Airway epithelial cell (primary cell): ENCODE measurements around the genes GPR151, SPINK1 and SPINK5.

- RAMPAGE, long total RNA, result no peak
These were observed 71.1 kb downstream of the ARHGAP26 start for GRCh38 chr5:142841142-142841889.

GRCh38 chr5:142845053-142846033 lies 75.2 kb downstream of the ARHGAP26 start:
- RAMPAGE, long total RNA, result no peak

GRCh38 chr5:142864114-142865256 lies 94.3 kb downstream of the ARHGAP26 start:
- RAMPAGE, long total RNA, result no peak

- RAMPAGE, long total RNA, result no peak
These were observed 133.3 kb downstream of the ARHGAP26 start for GRCh38 chr5:142903375-142903882.

DNA sequence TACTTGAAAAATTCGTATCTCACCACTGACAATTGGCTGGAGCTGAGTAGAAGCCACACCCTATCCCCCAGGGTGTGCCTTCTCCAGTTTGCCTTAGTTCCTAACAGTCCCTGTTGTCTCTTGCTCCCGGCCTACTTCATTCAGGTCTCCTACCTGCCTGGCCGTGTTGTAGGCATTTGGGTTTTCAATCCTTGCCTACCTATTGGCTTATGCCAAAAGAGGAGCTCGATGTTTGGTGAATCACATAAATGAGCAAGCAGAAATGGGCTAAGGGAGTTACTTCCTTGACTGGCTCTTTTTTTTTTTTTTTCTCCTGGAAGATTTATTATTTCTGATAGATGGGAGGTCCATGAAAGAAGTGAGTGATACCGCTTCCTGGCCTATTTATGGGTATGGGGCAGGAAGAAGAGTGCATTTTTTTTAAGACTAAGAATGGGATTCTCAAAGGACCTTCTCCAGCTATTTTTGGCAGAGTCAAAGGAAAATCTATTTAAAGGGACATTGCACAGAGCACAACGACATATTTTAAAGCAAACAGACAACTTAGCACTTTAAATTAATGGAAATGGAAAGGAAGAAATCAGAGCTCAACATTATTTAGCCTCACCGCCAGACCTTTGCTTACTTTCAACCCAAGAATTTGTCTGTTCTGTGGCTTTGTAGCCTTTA lies 294.1 kb downstream of the ARHGAP26 start:
- RAMPAGE, long total RNA, result no peak

DNA sequence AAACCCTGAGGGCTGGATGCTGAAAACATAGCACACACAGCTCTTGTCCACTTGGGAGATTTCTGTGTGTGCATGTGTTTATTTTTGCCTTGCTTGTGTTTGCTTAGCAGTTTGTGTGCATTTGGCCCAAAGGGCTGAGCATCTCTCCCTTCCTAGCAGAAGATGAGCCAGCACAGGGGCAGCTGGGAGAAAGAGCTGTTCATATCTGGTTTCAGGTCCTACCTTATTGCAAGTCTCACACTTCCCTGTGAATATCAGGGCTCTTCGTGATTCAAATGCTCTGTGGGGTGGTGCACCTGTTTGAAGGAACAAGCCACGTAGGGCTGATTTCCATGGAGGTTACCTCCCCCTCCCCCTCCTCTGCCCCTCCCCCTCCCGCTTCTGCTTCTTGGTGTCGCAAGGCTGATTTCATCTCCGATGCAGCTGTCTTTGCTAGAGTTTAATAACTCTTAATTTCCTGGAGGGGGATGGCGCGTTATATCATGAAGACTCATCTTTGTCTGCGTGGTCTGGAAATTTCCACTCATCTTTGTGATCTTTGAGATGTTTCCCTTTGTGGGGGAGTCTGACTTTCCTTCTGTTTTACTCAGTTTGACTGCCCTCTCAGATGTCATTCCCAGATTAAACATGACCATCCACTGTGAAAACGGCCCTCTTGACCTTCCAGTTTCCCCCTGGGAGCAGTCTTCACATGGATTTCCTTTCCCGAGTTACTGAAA lies 296.7 kb downstream of the ARHGAP26 start:
- RAMPAGE, long total RNA, result no peak

DNA sequence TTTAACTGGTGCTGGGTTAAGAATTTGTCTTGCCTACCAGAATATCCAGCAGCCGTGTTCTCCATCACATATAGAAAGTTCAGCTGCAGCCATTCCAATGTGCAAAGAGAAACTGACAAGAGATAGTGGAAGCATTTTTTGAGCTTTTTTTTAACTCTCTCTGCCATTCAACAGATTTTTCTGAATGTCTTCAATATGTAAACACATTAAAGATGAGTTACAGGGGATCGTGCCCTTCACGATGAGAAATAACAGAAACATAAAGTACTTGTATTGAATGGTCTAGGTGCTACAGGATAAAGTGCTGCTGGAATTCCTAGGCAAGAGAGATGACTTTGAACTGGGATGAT lies 235.8 kb downstream of the NR3C1 start:
- RAMPAGE, long total RNA, result no peak

- RAMPAGE, long total RNA, result no peak
These were observed 14.4 kb downstream of the NR3C1 start for GRCh38 chr5:143388956-143389572.

DNA sequence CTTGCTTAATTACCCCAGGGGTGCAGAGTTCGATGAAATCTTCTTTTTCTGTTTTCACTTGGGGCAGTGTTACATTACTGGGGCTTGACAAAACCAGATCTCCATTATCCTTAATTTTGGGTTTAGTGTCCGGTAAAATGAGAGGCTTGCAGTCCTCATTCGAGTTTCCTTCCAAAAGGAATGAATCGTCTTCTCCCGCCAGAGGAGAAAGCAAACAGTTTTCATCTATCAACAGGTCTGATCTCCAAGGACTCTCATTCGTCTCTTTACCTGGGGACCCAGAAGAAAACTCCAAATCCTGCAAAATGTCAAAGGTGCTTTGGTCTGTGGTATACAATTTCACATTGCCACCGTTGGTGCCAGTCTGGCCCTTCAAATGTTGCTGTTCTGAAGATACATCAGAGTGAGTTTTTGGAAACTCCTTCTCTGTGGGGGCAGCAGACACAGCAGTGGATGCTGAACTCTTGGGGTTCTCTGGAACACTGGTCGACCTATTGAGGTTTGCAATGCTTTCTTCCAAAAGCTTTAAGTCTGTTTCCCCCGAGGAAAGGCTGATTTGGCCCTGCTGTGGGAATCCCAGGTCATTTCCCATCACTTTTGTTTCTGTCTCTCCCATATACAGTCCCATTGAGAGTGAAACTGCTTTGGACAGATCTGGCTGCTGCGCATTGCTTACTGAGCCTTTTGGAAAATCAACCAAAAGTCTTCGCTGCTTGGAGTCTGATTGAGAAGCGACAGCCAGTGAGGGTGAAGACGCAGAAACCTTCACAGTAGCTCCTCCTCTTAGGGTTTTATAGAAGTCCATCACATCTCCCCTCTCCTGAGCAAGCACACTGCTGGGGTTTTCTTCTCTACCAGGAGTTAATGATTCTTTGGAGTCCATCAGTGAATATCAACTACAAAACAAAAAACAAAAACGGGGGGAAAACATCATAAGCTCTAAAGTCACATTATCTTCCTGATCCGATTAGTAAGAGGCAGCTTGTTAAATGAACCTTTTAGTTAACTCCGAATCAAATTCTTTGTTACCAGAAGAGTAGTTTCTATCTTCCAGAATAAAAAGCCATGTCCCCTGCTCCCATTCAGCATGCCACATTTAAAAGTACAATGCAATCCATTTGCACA lies 3.2 kb downstream of the NR3C1 start:
- RAMPAGE, long total RNA, result no peak

DNA sequence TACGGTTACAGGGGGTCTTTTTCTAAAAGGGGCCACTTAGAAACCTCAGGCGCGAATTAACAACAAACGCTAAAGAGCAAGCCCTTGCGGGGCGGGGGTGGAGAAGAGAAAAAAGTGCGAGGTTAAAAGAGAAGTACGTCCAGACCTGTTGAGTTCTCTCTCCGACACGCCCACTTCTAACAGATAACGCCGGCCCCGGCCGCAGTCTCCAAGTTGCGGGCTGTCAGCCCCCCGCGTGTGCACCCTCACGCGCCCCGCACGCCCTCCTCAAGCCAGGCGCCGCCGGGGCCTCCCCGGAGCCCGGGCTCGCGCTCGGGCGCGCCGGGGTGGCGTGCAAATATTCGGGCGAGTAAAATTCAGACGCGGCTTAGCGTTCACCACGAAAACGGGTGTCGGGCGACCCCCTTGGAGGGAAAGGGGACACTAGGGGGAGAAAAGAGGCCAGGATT lies 1.0 kb downstream of the NR3C1 start:
- RAMPAGE, long total RNA, result no peak

DNA sequence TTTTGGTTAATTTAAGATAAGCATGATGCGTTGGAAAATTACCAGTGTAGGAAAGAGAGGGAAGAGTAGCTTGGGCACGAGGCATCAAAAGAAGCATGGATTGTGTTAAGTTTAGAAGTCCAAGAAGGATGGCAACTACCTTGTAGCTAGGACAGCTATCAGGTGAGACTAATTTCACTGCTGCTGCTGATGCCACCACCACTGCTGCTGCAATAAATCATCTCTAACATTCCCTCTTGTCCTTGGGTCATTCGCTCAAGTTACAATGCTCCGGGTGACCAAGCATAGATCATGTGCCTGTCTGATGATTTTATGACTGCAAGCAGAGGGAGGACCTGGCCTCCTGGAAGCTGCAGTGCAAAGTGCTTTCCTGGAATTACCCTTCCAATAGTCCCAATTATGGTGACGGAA lies 334.5 kb downstream of the PRELID2 start:
- RAMPAGE, long total RNA, result no peak

GRCh38 chr5:145834644-145834999 lies 520 bp downstream of the PRELID2 start:
- RAMPAGE, long total RNA, result no peak

DNA sequence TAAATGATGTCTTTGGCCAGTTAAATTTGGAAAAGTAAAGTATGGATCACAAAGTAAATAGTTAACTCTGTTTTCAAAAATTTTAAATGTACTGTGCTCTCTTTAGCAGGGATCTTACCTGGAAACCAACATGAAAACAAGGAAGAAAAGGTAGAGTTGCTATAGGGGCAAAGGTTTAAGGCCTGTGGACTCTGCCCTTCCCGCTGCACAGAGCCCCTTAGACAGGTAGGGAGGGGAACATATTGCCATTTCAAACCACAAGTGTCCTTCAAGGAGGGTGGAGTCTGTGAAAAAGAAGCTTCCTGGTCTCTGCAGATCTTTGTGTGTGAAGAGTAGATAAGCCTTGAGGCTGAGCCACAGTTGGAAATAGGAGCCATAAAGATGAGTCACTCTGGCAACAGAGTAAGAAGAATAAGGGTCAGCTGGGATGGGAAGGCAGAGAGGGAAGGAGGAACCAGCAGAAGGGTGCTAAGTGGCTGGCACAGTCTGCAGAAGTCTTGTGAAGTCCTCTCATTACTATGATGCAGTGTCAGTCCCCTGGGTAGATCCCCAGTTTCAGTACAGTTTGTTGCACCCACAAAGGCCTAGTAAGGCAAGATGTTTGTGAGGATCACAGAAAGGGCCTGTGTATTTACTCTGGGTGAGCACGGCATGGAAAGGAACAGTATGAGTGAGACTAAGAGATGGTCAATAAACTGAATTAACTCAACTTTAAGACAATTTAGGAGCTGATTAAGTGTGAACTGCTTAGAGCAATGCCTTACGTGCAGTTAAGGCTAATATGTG lies 18.1 kb downstream of the GRXCR2 start:
- RAMPAGE, long total RNA, result no peak

DNA sequence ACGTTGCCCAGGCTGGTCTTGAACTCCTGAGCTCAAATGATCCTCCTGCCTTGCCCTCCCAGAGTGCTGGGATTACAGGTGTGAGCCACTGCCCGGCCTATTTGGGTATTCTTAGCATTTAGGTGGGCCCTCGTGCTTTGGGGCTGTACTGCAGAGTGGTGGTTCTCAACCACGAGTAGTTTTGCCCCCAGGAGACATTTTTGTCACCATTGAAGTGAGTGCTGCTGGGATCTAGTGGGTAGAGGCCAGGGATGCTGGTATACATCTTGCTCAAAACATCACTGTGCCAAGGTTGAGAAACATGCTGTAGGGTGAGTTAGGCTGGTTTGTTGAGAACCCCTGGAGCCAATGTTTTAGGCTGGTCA lies 24.8 kb downstream of the GPR151 start:
- RAMPAGE, long total RNA, result no peak

- RAMPAGE, long total RNA, result no peak
These were observed at the start of gene GPR151 for GRCh38 chr5:146515912-146516449. Gene GPR151 (minus strand): TSS chr5:146516190.

DNA sequence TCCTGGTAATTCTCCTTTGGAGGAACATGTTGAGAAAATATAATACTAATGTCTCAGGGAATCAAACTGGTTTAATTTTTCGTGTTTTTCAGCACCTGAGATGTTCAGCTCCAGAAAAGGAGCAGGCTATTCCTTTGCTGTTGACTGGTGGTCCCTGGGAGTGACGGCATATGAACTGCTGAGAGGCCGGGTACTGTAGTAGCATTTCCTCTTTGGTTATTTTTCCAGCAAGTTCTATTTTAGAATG lies 126.5 kb downstream of the STK32A start:
- RAMPAGE, long total RNA, result no peak

DNA sequence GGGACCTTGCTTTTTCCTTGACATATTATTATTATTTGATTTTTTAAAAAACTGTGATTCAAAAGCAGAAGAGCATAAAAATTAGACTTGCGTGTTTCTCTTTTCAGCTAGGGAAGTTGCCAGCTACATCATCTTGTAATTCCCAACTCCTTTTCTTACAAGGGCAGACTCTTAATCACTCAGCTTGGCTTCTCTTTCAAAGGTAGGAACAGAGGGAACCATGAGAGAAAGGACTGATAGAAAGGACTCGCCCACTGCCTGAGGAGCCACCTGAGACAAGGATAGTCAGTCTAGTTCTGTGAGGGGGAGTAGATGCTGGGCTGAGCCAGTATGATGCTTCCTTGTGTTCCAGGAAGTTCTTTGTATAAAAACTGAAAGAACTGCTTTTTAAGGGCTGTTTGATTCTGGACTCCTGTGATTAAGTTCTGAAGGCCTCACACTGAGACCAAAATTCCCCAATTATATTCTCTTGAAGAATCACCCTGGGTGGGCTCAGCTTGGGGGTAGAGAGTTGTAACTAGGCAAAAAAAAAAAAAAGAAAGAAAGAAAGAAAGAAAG lies 51.1 kb upstream of the DPYSL3 start:
- RAMPAGE, long total RNA, result no peak

- RAMPAGE, long total RNA, result no peak
These were observed 8.6 kb upstream of the JAKMIP2 start for GRCh38 chr5:147791081-147791540.

DNA sequence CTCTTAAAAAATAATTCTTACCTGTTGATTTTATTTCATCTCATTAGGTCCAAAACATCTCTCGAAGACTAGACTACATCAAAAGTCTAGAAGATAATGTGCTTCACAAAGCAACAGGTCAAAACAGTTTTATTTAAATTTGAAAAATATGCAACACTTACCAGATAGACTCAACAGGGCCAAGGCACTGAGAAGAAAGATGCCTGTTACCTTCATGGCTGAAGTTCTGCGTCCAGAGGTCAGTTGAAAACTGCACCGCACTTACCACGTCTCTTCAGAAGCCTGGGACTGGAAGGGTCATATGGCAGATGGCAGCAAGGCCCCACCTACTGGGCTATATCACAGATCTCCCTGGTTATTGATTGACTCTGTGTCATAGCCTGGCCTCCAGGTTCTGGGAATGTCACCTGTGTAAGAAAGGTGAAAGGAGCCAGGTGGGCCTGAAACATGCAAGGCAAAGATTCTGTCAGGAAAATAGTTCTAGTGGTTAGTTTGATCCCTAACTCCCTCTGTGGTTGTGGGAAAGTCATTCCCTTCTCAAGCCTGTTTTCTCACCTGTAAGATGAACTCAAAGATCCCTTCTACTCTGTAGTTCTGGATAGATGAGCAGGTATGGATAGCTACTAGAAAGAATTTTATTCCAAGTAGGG lies at the start of gene SPINK1:
Gene SPINK1 (minus strand): TSS at position 310 of the 650 bp plus-strand sequence.
- RAMPAGE, long total RNA, result no peak

- RAMPAGE, long total RNA, result start-site peak on the plus strand at chr5:148063974-148064059, 236 and 112 reads in 2 replicates
These were observed at the start of gene SPINK5 for GRCh38 chr5:148063665-148064226. Gene SPINK5 (plus strand): TSS chr5:148063980.